ENCODE measurements around a stretch of chr1.

- PRO-cap, 3 experiments, result no peak in any of the 3 experiments
- RAMPAGE, long total RNA, 4 experiments, result no peak in any of the 4 experiments
- RRBS, result no CpG with 5 or more reads among the region's 2 CpGs
These were observed 56.8 kb upstream of the ERRFI1 start for GRCh38 chr1:8082878-8083342.

GRCh38 chr1:8136786-8137048, 110.6 kb upstream of the ERRFI1 start:
- PRO-cap, 3 experiments, result peak in 2 of 3 experiments; most common plus-strand start chr1:8136985 (in 2)
- RAMPAGE, long total RNA, 4 experiments, result no peak in any of the 4 experiments
- RRBS, result no CpG with 5 or more reads among the region's 2 CpGs

GRCh38 chr1:8154612-8155090, 128.5 kb upstream of the ERRFI1 start:
- PRO-cap, 3 experiments, result no peak in any of the 3 experiments
- RAMPAGE, long total RNA, 4 experiments, result no peak in any of the 4 experiments
- RRBS, result 41% methylated on average over 7 of the region's 15 CpGs

DNA sequence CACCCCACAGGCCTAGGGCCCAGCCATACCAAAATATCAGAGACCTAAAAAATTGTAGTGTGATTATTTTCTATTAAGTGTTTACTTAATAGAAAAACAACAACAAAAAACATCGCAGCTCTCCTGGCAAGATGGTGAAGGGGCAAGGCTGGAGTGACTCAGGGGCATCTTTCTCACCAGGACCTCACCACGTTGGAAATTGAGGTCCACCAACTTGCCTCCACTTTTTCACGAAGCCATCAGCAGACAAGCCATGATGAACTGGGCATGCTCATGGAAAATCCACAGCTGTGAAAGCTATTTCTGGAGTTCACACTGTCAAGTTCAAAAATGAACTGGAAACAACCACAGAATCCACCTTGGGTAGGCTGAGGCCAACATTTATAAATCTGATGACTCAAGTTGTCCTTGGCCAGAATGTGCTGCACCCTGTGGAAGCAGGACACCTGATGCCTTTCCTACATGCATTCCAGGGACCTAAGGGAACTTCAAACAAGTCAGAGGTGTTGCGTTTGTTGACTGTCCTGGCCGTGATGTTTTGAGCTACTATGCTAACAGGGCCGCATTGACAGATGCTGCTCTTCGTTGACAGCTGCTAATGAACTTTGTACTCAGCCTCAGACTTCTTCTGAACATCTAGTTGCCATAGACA, 128.1 kb upstream of the SLC45A1 start:
- PRO-cap, 3 experiments, result no peak in any of the 3 experiments
- RAMPAGE, long total RNA, 4 experiments, result no peak in any of the 4 experiments
- RRBS, result no CpG with 5 or more reads among the region's 7 CpGs

GRCh38 chr1:8202125-8202943, 115.6 kb upstream of the SLC45A1 start:
- PRO-cap, 3 experiments, result peak in 1 of 3 experiments; most common plus-strand start chr1:8202349 (in 1)
- RAMPAGE, long total RNA, 4 experiments, result no peak in any of the 4 experiments
- RRBS, result no CpG with 5 or more reads among the region's 20 CpGs

DNA sequence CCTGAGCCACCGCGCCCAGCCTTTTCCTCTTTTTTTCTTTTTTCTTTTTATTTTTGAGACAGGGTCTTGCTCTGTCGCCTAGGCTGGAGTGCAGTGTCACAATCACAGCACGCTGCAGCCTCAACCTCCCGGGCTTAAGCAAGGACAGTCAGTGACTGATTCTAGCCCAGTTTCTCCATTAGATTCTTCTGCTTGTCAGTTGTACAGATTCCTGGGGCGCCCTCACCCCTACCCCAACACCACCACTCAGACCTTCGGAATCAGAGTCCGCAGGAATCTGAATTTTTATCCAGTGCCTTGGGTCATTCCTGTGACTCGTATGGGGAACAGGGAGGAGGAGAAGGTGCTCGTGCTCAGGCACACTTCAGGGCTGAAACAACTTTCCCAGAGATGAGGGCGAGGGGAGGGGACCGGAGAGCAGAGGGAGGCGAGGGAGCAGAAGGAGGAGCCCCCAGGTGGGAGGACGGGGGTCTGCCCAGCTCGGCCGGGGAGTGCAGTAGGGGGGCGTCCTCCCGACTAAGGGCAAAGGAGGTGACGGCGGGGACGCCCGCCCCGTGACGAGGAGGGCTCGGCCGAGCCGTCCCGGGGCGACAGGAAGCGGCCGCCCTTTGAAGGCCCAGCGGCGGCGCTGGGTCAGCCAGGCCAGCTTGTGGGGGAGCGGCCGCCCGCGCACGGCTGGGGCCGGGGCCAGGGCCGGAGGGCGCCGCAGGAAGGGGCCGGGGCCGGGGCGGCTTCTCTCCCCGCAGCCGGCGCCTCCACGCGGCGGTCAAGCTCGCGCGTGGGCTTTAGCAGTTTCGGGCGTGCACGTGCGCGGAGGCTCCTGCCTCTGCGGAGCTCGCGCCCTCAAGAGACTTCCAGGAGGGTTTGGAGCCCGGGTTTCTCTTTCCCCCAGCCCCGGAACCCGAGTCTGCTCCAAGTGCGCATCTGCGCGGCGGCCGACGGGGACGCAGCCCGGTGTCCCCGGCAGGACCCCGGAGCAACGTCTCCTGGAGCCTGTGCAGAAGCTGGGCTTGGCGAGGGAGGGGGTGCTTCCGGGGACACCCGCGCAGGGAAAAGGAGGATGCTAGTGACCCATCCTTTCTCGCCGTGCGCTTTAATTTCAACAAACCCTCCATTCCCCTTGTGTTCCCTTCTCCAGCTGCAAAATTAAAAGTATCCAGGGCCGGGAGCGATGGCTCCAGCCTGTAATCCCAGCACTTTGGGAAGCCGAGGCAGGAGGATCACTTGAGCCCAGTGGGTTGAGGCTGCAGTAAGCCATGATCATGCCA, 100.8 kb upstream of the SLC45A1 start:
- PRO-cap, 3 experiments, result peak in 3 of 3 experiments; most common plus-strand start position 611 of the sequence (in 3); most common minus-strand start position 610 of the sequence (in 2)
- RAMPAGE, long total RNA, 4 experiments, result no peak in any of the 4 experiments
- RRBS, result 5% methylated on average over 33 of the region's 87 CpGs

- PRO-cap, 3 experiments, result no peak in any of the 3 experiments
- RAMPAGE, long total RNA, 4 experiments, result no peak in any of the 4 experiments
- RRBS, result no CpG with 5 or more reads among the region's 13 CpGs
These were observed 58.5 kb upstream of the SLC45A1 start for GRCh38 chr1:8259144-8260072.

DNA sequence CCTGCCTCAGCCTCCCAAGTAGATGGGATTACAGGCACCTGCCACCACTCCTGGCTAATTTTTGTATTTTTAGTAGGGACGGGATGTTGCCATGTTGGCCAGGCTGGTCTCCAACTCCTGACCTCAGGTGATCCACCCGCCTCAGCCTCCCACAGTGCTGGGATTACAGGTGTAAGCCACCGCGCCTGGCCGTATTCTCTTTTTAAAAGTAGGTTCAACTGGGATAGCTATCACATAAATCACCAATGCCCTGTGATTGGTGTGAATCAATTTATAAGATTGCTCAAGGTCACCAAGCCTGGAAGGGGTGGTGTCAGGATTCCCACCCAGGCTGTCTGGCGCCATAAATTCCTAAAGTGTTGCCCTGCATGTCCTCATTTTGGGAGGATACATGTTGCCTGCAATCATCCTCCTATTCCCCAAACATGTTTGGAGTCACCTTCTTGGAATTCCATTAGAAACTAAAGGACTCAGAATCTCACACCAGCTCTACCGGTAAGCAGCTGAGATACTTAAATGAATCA, 54.3 kb upstream of the SLC45A1 start:
- PRO-cap, 3 experiments, result no peak in any of the 3 experiments
- RAMPAGE, long total RNA, 4 experiments, result no peak in any of the 4 experiments
- RRBS, result no CpG with 5 or more reads among the region's 7 CpGs

GRCh38 chr1:8318620-8318941, 667 bp downstream of the SLC45A1 start:
- PRO-cap, 3 experiments, result no peak in any of the 3 experiments
- RAMPAGE, long total RNA, 4 experiments, result no peak in any of the 4 experiments
- RRBS, result no CpG with 5 or more reads among the region's 14 CpGs

DNA sequence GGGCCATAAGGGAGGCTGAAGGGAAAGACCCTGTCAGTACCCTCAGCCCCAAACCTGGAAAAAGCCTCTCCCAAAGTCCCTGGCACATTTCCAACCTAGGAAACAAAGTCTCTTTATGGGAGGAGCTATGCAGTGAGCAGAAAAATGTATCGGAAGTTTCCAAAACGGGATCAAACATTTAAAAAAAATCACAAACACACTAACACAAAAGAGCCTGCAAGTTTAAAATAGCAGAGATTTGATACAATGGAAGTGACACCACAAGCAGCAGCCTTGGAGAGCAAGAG, 45.5 kb downstream of the SLC45A1 start:
- PRO-cap, 3 experiments, result no peak in any of the 3 experiments
- RAMPAGE, long total RNA, 4 experiments, result no peak in any of the 4 experiments
- RRBS, result no CpG with 5 or more reads among the region's 2 CpGs

GRCh38 chr1:8364463-8365097, 46.7 kb downstream of the SLC45A1 start:
- PRO-cap, 3 experiments, result no peak in any of the 3 experiments
- RAMPAGE, long total RNA, 4 experiments, result no peak in any of the 4 experiments
- RRBS, result no CpG with 5 or more reads among the region's 15 CpGs

- PRO-cap, 3 experiments, result peak in 2 of 3 experiments; most common plus-strand start chr1:8424627 (in 1)
- RAMPAGE, long total RNA, 4 experiments, result no peak in any of the 4 experiments
- RRBS, result no CpG with 5 or more reads among the region's 10 CpGs
These were observed 106.8 kb downstream of the SLC45A1 start for GRCh38 chr1:8424552-8425259.

DNA sequence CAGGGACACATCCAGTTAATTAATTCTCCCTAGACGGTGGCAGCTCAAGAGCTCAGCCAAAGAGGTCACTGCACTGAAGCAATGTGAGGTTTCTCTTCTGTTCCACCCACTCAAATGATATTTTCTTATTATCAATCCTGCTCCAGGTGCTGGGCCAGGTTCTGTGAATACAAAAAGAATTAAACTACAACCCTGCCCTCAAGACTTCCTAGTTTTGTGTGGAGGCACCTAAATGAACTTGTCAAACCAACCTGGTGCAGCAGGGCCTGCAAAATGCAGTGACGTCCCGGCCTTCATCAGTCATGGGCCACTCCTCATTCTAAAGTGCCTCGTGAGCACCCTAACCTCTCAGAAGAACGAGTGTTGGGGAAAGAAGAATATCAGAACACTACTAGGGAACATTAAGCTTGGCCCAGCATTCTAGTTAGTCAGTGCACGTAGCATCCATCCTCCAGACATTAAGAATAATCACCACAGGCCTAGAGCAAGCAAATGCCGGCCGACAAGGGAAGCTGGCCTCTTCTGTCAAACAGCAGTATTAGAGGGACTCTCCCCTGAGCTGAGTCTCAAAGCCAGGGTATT, 137.8 kb downstream of the SLC45A1 start:
- PRO-cap, 3 experiments, result no peak in any of the 3 experiments
- RAMPAGE, long total RNA, 4 experiments, result no peak in any of the 4 experiments
- RRBS, result no CpG with 5 or more reads among the region's 8 CpGs

- PRO-cap, 3 experiments, result no peak in any of the 3 experiments
- RAMPAGE, long total RNA, 4 experiments, result no peak in any of the 4 experiments
- RRBS, result no CpG with 5 or more reads among the region's 5 CpGs
These were observed 14.9 kb downstream of the RERE start for GRCh38 chr1:8802277-8803166.

DNA sequence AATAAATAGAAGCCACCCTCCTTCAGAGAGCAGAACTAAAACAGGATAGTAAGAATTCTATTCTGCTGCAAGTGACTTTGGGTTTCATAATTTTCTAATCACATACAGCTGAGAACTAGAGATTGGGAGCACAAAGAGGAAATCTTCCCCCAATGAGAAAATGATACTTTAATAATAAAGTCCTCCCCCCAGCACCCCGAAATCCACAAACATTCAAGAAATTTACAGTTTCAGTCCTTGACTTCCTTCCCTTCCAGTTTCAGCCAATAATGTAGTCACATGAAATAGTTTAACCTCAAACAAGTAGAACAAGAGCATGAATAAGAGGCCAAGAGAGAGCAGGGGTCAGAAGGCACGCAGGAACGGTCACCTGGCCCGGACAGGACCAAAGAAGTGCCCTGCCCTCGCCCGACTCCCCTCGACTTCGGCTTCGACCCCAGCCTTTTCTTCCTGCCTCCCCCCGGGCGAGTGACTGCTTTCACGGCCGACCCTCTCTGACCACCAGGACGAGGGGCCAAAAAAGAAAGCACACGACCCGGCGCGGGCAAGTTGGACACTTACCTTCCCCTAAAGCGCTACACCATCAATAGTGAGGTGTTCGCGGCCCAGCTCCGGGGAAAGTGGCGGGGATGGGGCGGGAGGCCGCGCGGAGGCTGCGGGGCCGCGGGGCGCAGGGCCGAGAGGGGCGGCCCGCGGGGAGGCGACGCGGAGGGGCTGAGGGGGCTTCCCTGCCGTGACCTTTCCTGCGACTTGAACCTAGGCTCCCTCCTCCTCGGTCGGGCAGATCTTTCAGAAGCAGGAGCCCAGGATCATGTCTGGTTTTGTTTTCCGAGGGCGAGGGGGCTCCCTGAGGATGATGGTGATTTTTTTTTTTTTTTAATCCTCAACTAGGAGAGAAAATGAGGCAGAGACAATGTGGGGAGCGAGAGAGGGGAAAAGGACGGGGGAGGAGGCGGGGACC, 561 bp downstream of the RERE start:
- PRO-cap, 3 experiments, result peak in 3 of 3 experiments; most common plus-strand start position 319 of the sequence (in 3); most common minus-strand start position 622 of the sequence (in 1)
- RAMPAGE, long total RNA, 4 experiments, result start-site peak on the minus strand in 2 of 4 experiments, centred at positions 271 to 638 of the sequence, 8 to 24 reads per replicate
- RRBS, result 1% methylated on average over 16 of the region's 47 CpGs

DNA sequence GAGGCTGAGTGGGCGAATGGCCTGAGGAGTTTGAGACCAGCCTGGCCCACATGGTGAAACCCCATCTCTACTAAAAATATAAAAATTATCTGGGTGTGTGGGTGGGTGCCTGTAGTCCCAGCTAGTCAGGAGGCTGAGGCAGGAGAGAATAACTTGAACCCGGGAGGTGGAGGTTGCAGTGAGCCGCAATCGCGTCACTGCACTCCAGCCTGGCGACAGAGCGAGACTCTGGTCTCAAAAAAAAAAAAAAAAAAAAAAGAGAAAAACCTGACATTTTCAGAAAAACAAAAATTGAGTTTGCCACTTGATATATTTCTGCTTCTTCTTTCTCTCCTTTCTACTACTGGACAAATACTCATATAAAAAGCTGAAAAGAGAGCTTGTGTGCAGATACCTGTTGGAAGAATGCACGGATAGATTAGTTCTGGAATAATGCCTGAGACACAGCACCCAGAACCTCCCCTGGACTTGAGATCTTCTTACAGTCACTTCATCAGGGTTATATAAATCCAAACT, 24.4 kb downstream of the CA6 start:
- PRO-cap, 3 experiments, result no peak in any of the 3 experiments
- RAMPAGE, long total RNA, 4 experiments, result no peak in any of the 4 experiments
- RRBS, result no CpG with 5 or more reads among the region's 8 CpGs

DNA sequence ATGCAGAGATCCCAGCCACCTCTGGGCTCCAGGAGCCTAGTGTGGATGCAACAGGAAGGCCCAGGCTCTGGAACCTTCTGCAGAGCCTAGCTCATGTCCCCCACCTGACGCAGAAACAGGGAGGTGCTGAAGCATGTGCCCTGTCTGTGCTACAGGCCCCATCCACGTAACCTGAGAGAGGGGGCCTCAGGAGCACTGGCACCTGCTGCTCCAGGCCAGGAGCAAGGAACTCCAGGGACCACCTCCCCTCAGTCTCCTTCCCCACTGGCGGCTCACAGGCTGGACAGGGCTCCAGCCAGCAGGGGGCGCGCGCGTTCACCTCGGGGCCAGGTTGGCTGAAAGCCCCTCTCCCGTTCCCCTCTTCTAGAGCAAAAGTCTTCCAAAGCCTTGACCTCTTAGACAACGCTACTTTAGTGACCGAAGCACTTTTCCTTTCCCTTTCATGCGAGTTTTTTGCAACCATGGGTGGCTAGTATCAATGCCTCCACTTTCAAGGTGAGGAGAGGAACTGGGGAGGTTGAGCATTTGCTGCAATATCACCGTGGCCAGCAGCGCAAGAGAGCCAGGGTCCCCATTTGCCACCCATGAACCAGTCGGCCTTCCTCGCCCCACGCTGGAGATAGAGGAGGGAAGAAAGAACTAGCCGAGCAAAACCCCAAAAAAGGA, 52.4 kb upstream of the GPR157 start:
- PRO-cap, 3 experiments, result peak in 3 of 3 experiments; most common plus-strand start position 323 of the sequence (in 1); most common minus-strand start position 266 of the sequence (in 1)
- RAMPAGE, long total RNA, 4 experiments, result no peak in any of the 4 experiments
- RRBS, result no CpG with 5 or more reads among the region's 18 CpGs

GRCh38 chr1:9201093-9201967, 33.2 kb upstream of the H6PD start:
- PRO-cap, 3 experiments, result peak in 1 of 3 experiments; most common plus-strand start chr1:9201450 (in 1)
- RAMPAGE, long total RNA, 4 experiments, result no peak in any of the 4 experiments
- RRBS, result 13% methylated on average over 6 of the region's 23 CpGs

GRCh38 chr1:9248759-9249191, 14.2 kb downstream of the H6PD start:
- PRO-cap, 3 experiments, result no peak in any of the 3 experiments
- RAMPAGE, long total RNA, 4 experiments, result no peak in any of the 4 experiments
- RRBS, result no CpG with 5 or more reads among the region's 10 CpGs

DNA sequence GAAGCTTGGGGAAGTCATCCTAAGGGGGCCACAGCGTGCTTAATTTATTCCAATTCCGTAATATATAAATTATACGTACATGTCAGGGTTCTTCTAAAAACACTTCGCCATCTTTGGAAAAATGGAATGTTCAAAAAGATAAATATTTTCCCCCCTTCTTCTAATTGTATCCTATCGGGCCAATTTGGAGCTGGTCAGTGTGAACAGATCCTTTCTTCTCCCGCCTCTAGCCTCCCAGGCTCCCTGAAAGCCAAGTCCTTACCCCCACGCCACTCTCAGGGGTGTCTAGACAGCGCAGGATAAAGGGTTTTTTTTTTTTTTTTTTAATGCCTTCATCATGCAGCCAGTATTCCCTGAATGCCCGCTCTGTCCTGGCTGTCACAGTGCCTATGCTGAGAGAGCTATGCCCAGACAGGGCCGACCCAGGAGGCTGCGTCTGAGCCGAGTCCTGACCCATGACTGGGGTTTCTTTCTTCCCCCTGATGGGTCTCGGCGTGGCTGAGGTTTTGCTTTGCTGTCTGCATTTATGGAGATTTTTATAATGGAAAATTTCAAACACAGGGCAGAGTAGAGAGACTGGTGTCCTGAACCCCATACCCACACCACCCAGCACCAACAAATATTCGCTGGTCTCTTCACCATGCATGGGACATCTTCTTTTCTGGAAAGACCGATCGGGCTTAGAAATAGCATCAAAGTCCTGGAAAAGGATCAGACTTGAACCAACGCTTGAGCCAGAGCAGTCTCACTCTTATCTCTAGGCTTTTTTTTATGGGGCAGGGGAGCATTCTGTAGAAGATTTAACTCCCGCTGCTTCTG, 18.4 kb downstream of the SPSB1 start:
- PRO-cap, 3 experiments, result no peak in any of the 3 experiments
- RAMPAGE, long total RNA, 4 experiments, result no peak in any of the 4 experiments
- RRBS, result no CpG with 5 or more reads among the region's 19 CpGs